Esophagus squamous epithelium (tissue), 4 donors: ENCODE measurements around a stretch of chr9.

DNA sequence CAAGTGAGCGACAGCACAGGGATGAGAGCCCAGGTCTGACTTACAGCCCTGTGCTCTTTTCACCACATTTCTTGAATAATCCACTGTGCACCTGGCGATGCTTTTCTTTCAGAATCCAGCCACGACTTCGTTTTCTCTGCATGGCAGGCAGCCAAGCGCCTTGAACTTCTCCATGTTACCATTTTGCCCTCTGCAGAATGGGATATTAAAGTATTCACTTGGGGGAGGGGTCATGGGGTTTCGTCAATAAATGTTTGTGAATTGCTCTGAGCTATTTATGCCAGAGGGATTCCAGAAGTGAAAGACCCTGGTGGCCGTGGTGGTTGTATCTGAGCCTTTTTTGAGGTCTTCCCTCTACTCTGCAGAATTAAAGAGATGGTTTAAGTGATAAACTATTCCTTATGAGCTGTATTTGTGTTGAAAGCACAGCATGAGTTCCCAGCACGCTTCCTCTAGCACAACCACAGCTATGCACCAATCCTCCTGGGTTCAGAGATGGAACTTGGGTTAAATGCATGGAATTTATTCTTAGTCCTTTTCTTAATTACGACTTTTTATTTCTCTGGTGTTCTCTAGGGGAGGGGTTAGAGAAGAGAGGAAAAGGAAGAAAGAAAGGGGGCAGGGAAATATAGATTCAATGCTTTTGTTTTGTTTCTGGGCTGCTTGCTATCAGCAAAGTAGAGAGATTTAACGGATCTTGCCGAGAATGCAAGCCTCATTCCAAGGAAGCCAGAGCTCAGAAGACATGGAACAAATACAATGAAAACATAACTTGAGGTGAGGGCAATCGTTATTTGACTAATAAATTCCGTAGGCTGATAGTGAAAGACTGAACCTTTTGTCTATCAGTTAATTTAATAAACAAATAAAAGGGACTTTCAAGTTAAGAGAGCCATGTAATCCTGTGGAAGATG lies 478.3 kb upstream of the TNC start:
- PRO-cap: unidirectional peak, plus-strand start at position 718 of the sequence
- RAMPAGE, long total RNA, 4 experiments: no peak in any of the 4 experiments

GRCh38 chr9:116155351-116156257 lies 2.0 kb downstream of the PAPPA start:
- PRO-cap: bidirectional peak, plus-strand start at chr9:116155599, minus-strand start at chr9:116155572; bidirectional peak, plus-strand start at chr9:116155975, minus-strand start at chr9:116155878
- RAMPAGE, long total RNA, 4 experiments: no peak in any of the 4 experiments

DNA sequence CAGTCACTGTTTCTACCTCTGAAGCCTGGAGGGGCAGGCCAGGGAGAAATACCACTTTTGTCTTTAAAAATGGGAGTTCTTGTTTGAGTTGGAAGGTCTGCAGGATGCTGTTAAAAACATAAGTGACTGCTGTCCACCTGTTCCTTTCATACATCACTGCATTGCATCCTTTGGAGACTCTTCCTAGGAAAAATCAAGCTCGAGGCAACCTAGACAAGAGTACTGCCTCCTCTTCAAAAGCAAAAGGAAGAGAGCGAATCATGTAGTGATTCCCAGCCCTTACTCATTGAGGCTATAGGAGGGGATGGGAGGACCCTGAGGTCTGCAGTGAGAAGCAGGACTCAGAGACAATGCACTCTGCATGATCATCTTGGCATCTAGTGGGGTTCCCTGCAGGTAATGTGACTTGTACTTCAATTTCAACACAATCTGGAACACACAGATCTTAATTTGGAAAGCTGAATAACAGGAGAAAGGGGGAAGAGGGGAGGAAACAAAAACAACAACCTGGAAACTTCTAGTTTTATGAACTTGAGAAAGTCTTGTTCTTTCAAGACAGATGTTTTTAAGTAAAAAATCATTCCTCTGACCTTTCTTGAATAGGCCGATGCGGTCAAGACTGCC lies 163.1 kb downstream of the PAPPA start:
- PRO-cap: no peak
- RAMPAGE, long total RNA, 4 experiments: no peak in any of the 4 experiments

DNA sequence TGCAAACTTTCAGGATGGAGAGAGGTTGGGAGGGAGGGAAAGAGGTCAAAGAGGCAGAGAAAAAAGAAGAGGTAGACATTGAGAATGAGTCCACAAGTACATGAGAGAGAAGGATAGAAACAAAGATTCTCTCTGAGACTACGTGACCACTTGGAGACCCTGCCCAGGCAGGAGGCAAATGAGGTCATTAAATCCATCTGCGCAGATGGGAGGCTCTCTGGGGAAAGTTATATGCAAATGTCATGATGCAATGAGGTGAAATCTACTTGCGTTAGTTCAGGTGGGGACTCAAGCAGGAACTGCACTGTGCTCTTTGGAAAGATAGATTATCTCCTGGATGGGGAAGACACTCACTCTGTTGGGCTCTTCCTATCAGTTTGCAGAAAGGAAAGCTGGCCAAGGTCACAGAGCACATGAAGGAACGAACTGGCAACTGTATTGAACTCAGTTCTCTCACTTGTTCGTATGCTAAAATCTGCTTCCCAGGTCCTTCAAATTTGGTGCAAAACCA lies 241.7 kb downstream of the PAPPA start:
- PRO-cap: no peak
- RAMPAGE, long total RNA, 4 experiments: no peak in any of the 4 experiments

DNA sequence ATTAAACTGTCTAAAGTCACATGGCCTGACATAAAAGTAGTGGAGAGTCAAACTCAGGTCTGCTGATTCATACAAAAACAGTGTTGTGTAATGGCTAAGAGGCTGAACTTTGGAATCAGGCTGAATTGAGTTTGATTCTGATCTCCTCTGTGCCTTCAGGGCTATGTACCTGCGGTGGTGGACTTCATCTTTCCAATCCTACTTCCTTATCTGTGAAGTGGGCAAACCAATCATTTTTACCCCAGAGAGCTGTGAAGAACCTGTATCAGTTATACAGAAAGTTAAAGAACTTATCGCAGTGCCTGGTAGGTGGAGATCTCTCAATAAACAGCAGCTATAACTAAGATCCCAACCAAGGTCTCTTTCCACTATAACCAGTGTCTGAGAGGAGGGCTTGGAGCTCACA lies 139.7 kb upstream of the TRIM32 start:
- PRO-cap: no peak
- RAMPAGE, long total RNA, 4 experiments: no peak in any of the 4 experiments

GRCh38 chr9:116840853-116841052 lies 153.6 kb downstream of the TRIM32 start:
- PRO-cap: no peak
- RAMPAGE, long total RNA, 4 experiments: no peak in any of the 4 experiments

DNA sequence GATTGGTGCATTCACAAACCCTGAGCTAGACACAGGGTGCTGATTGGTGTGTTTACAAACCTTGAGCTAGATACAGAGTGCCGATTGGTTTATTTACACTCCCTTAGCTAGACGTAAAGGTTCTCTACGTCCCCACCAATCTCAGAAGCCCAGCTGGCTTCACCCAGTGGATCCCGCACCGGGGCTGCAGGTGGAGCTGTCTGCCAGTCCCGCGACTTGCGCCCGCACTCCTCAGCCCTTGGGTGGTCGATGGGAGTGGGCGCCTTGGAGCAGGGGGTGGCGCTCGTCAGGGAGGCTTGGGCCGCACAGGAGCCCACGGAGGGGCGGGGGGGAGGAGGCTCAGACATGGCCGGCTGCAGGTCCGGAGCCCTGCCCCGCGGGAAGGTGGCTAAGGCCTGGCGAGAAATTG lies 61.7 kb upstream of the TLR4 start:
- PRO-cap: no peak
- RAMPAGE, long total RNA, 4 experiments: no peak in any of the 4 experiments

DNA sequence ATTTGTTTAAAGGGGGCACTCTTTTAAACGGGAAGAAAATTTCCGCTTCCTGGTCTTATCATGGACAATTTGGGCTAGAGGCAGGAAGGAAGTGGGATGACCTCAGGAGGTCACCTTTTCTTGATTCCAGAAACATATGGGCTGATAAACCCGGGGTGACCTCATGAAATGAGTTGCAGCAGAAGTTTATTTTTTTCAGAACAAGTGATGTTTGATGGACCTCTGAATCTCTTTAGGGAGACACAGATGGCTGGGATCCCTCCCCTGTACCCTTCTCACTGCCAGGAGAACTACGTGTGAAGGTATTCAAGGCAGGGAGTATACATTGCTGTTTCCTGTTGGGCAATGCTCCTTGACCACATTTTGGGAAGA lies 11.3 kb downstream of the TLR4 start:
- PRO-cap: no peak
- RAMPAGE, long total RNA, 4 experiments: no peak in any of the 4 experiments

- PRO-cap: no peak
- RAMPAGE, long total RNA, 4 experiments: no peak in any of the 4 experiments
These were observed 14.9 kb downstream of the TLR4 start for GRCh38 chr9:117719121-117719388.

GRCh38 chr9:117720438-117721054 lies 16.3 kb downstream of the TLR4 start:
- PRO-cap: no peak
- RAMPAGE, long total RNA, 4 experiments: no peak in any of the 4 experiments

GRCh38 chr9:119555930-119556746 lies 186.9 kb upstream of the BRINP1 start:
- PRO-cap: no peak
- RAMPAGE, long total RNA, 4 experiments: no peak in any of the 4 experiments

DNA sequence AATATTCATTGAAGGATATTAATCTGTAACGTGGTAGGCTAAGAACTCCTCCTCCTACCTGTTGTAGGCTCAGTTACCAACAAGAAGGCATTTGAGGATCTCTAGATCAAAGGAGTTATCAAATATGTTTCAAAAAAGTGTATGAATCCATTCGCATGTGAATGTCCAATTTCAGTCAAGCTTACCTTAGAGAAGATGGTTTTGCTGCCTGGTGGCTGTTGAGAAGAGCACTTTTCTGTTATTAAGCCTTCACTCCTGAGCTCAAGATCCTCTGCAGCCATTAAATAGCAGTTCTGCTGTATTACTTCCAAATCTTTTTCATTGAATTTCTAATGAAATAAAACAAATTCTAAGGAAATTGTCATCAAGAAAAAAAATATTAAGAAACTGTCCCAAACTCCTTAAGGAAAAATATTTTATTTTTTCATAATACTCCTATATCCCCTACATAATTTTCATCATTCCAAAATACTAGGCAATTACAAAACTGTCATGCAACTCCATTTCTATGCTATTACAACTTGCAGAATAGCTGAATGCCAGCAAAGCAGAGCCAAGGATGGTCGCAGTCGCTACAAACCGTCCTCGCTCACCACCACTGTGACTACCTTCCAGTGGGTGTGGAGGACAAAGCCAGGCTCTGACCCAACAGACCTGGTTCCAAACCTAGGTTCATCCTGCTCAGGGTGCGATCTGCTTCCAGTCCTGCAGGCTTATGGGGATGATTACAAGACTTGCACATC lies 92.7 kb downstream of the CDK5RAP2 start:
- PRO-cap: no peak
- RAMPAGE, long total RNA, 4 experiments: no peak in any of the 4 experiments

- PRO-cap: no peak
- RAMPAGE, long total RNA, 4 experiments: no peak in any of the 4 experiments
These were observed 4.0 kb upstream of the CDK5RAP2 start for GRCh38 chr9:120583850-120584559.

DNA sequence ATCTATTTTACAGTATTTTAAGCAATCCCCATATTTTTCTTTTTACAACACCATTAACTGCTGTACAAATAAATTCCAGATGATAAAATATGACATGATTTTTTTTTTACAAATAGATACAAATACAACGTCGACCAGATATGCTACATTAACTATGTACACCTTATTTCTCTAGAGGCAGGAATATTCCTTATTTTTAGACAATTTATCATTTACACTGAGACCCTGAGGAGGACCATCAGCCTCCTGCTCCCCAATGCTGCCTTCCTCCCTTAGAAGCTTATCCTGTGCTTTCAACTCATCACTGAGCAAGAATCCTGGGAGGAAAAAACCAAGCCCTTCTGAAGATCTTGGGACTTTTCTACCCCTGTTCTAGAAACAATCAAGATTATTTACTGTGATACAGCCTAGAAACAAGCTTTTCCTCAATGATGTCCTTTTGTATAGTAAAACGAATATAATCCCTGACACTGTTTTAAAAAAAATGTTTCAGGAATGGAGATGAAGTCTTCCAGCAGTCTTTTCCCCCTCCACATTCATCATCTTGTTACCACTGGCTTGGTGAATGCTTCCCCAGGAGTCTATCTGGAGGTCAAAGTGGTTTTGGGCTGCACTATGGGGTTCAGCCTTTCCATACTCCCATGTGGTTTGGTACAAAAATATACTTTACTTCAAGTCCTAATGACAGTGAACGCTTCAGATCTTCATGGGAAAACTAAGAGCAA lies 24.5 kb upstream of the CDK5RAP2 start:
- PRO-cap: no peak
- RAMPAGE, long total RNA, 4 experiments: no peak in any of the 4 experiments

DNA sequence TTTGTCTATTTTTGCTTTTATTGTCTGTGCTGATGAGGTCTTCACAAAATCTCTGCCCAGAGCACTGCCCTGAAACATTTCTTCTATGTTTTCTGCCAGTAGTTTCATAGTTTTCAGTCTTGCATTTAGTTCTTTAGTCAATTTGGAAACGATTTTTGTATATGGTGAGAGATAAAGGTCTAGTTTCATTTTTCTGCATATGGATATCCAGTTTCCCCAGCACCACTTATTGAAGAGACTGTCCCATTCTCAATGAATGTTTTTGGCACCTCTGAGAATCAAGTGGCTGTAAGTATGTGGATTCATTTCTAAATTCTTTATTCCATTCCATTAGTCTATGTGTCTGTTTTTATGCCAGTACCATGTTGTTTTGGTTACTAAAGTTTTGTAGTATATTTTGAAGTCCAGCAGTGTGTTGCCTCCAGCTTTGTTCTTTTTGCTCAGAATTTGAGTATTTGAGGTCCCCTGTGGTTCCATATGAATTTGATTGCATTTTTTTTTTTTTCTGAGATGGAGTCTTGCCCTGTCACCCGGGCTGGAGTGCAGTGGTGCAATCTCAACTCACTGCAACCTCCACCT lies 51.1 kb upstream of the CDK5RAP2 start:
- PRO-cap: no peak
- RAMPAGE, long total RNA, 4 experiments: no peak in any of the 4 experiments

- PRO-cap: no peak
- RAMPAGE, long total RNA, 4 experiments: no peak in any of the 4 experiments
These were observed 739 bp upstream of the MEGF9 start for GRCh38 chr9:120715112-120715305.

DNA sequence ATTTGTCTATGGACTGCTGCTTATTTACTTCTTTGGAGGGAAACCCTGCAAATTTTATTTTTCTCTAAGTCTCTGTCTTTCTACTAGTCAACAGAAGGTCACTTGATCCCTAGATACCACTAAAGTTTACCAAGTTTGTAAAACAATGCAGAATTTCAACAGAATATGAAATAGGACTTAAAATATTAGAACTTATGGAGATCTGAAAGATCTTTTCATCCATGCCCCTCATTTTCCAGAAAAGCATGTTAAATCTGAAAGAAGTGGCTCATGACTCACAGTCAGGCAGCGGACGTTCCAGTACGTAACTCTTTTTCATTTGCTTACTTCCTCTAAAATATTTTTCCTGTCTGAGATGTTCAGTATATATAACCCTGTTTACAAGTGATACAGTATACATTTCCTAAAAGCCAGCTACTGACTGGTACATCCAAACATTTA lies 22.4 kb downstream of the FBXW2 start:
- PRO-cap: no peak
- RAMPAGE, long total RNA, 4 experiments: no peak in any of the 4 experiments

GRCh38 chr9:120844634-120845277 lies 2.0 kb upstream of the PSMD5 start:
- PRO-cap: no peak
- RAMPAGE, long total RNA, 4 experiments: no peak in any of the 4 experiments

- PRO-cap: no peak
- RAMPAGE, long total RNA, 4 experiments: no peak in any of the 4 experiments
These were observed 1.3 kb upstream of the PHF19 start for GRCh38 chr9:120878081-120878970.

DNA sequence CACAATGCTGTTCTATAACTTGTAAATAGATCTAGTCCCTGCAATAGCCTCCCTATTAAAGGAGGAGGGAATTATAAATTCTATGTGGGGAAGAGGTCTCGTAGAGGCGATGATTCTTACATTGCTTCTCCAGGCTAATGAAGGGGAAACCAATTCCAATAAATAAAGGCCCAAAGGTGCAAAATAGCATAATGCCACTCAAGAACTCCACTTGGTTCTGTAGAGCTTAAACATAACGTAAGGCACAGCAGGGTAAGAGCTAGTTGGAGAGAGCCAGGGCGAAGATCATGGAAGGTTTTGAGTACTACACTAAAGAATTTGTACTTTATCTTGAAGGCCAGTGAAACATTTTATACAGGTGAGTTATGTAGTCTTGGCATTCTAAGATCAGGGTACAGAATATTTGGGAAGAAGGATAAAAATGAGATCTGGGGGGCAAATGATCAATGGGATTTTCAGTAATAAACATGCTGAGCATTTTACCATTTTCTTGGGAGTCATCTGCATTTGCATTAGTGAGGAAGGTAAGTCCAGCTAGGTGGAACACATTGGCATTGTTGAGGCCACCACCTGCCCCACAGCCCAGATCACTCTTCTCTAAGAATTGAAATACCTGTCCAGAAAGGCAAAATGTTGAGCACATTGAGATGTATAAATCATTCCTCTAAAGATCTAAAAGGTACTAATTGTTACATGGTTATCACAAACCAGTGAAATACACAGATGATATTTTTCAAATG lies 34.1 kb downstream of the C5 start:
- PRO-cap: no peak
- RAMPAGE, long total RNA, 4 experiments: no peak in any of the 4 experiments